Prostate gland (tissue), 2 donors: ENCODE measurements around a stretch of chr5.

- PRO-cap, result no peak
- RAMPAGE, long total RNA, 2 experiments, result no peak in any of the 2 experiments
Observed at GRCh38 chr5:141509549-141509952, 20.7 kb downstream of the PCDHGC5 start.

- PRO-cap, result no peak
- RAMPAGE, long total RNA, 2 experiments, result no peak in any of the 2 experiments
Observed at GRCh38 chr5:141524525-141525669, 36.0 kb downstream of the PCDHGC5 start.

DNA sequence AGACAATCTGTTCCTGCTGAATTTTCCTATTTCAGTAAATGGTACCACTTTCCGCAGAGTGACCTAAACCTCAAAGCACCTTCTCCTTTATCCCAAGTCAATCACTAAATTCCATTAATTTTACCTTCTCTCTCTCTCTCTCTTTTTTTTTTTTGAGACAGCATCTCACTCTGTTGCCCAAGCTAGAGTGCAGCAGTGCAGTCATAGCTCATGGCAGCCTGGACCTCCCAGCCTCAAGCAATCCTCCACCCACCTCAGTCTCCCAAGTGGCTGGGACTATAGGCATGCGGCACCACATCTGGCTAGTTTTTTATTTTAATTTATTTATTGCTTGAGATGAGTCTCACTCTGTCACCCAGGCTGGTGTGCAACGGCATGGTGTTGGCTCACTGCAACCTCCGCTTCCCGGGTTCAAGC lies 42.3 kb downstream of the PCDHGC5 start:
- PRO-cap, result no peak
- RAMPAGE, long total RNA, 2 experiments, result no peak in any of the 2 experiments

GRCh38 chr5:141531714-141532369 lies 43.0 kb downstream of the PCDHGC5 start:
- PRO-cap, result no peak
- RAMPAGE, long total RNA, 2 experiments, result no peak in any of the 2 experiments

DNA sequence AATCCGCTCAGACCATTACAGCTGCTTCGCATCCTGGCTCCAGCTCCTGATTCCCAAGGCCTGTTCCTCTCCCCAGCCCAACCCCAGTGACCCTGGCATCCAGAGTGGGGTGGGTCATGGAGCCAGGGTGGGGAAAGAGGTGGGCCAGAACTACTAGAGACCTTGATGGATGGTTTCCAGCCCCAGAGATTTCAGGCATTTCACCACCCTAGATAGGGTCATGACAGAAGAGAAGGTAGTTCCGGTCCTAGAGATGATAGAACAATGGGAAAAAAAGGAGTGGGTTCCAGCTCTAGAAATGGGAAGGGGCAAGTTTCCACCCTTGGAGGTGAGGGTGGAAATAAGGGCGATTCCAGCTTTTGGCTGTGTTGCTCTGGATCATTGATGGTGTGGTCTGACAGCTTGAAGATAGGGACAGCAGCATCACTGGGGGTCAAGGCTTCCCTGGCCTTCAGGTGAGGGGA lies 4.3 kb downstream of the RELL2 start:
- PRO-cap, result no peak
- RAMPAGE, long total RNA, 2 experiments, result no peak in any of the 2 experiments

DNA sequence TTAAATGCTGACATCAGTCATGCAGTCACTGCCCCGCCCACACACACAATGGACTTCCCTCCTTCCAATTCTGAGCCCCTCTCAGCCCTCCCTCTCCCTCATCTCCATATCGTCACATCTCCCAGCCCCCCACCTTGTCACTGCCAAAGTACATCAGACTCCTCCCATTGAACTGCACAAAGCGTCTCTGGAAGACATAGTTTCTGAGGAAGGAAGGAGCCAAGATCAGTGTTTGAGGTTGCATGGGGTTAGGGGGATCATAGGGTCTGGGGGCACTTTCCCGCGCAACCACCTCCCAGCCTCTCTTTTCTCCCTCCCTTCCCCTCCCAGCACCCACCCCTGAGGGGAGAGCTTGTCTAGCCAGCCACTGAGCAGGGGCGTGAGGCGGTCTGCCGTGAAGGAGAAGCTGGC lies 8.8 kb downstream of the ARAP3 start:
- PRO-cap, result no peak
- RAMPAGE, long total RNA, 2 experiments, result no peak in any of the 2 experiments

- PRO-cap, result no peak
- RAMPAGE, long total RNA, 2 experiments, result no peak in any of the 2 experiments
Observed at GRCh38 chr5:141704767-141705007, 22.7 kb upstream of the ARAP3 start.

GRCh38 chr5:141795161-141795697 lies 83.0 kb downstream of the PCDH1 start:
- PRO-cap, result no peak
- RAMPAGE, long total RNA, 2 experiments, result start-site peak on the minus strand in 1 of 2 experiments, at chr5:141795623-141795641 at its widest, 5 reads per replicate

DNA sequence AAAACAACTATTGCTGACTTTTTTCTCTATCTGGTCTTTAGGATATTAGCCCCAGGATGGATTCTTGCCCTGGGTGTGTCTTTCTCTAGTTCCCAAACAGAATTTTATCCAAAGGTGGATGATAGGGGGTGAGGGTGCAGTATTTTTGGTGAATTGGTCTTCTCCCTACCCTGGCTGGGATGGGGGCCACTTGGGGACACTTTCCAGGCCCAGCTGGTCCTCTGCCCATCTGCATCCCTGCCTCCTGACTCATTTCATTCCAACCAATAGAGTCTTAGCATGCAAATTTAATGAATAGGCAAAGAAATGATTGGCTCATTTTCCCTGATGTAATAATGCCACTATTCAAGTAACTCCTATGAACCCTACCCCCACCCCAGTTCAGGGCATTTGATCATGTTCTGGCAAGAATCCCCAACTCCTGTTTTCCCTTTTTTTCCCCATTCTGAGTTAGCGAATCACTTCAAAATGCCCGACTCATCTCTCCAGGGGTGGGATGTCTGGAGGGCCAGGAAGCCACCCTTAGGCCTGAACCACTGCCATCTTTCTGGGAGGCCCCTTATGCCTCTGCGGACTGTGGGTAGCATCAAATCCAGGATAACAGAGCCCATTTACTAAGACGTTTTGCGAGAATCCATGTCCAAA lies 56.8 kb downstream of the PCDH1 start:
- PRO-cap, result bidirectional peak, plus-strand start at position 389 of the sequence, minus-strand start at position 172 of the sequence
- RAMPAGE, long total RNA, 2 experiments, result no peak in any of the 2 experiments

DNA sequence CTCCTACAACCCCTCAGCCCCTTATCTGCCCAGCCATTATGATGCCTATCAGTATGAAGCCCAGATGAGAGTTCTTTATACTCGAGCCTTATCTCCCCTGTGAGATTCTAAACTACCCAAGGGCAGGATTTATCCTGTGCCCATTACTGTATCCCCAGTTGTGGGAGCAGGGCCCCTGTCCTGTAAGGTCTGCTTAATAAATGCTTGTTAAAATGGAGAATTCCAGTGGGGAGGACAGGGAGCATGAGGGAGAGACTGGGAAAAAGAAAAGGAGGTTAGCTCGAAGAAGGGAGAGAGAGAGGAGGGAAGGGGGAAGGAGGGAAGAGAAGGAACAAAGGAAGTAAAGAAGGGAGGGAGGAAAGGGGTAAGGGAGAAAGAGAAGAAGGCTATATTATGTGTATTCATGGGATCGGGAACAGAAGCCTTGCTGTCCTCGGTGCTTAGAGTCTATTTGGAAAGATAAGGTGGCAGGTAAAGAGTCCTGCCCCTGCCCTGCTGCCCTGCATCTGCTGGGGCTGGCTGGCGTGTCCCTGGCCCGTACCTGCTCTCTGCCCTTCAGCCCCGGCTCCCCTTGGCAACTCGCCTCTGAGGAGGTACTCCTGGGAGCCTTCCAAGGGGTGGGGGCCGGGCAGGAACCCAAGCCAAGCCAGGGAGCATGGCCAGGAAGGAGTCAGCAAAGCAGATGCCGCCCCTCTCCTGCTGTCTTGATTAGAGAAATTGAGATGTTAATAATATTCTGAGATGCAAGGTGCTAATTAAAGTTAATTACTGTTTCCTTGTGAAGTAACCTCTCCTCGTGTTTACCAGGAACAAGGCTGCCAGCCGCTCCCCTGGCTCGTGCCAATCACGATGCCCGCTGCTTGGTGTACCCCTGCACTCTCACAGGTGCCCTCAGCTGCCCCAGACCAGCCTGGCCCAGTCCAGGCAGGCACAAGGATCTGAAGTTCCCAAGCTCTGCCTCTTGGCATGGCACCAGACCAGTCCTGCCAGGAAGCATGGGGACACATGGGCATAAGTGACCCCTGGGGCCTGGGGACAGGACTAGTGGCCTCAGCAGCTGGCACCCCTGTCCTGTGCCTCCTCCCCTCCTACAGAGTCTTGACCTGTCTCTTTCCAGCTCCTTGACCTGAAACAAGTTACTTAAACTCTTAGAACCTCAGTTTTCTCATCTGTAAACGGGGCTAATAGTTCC lies 36.7 kb downstream of the PCDH1 start:
- PRO-cap, result unidirectional peak, minus-strand start at position 508 of the sequence
- RAMPAGE, long total RNA, 2 experiments, result no peak in any of the 2 experiments

- PRO-cap, result no peak
- RAMPAGE, long total RNA, 2 experiments, result no peak in any of the 2 experiments
Observed at GRCh38 chr5:141853859-141854197, 24.4 kb downstream of the PCDH1 start.

GRCh38 chr5:141856954-141857807 lies 21.0 kb downstream of the PCDH1 start:
- PRO-cap, result no peak
- RAMPAGE, long total RNA, 2 experiments, result no peak in any of the 2 experiments

GRCh38 chr5:141879955-141880333 lies 1.7 kb upstream of the PCDH1 start:
- PRO-cap, result no peak
- RAMPAGE, long total RNA, 2 experiments, result no peak in any of the 2 experiments

GRCh38 chr5:141958726-141959313 lies 818 bp upstream of the PCDH12 start:
- PRO-cap, result no peak
- RAMPAGE, long total RNA, 2 experiments, result no peak in any of the 2 experiments

DNA sequence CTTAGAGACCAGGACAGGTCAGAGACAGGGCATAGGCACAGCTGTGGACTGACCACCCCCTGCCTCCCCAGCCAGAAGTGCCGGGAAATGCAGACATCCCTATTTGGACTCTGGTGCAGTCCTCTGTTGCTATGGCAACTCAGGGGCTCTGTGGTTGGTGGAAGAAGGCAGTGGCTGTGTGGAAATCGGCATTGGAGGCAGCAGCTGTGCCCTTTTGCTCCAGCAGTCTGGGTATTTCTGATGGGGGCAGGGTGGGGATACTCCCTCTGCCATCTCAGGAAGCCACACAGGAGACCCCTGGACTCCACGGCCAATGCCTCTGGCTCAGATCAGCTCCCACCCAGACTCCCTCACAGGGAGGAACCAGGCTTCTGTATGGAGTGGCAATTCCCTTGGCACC lies 43.2 kb upstream of the NDFIP1 start:
- PRO-cap, result no peak
- RAMPAGE, long total RNA, 2 experiments, result no peak in any of the 2 experiments

DNA sequence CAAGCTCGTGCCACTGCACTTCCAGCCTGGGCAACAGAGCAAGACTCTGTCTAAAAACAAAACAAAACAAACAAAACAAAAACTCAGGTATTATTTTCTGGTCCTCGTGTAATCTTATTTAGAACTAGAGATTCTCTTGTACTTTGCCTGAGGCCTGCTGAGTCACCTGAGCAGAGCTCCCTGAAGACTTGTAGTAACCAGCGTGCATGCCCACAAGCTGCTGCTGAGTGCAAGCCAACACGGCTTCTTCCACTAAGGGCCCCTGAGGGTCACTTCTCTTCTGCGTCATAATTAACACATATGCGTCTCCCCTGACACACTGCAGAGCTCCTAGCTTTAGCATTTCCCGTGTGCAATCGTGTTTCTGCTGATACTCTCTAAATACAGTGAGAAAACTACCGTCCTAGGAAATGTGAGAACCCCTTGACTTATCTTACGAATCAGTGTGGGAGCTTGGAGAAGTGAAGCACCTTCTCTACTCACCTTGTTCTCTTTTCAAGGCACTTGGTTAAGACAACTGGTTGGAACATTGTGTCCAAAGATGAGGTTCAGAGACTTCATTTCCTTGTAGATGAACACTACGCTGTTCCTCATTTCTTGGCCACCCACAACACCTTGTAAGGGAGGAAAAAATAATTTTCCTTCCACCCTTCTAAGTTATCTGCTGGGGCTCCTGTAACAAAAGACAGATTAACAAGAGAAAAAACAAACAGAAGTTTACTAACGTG lies 10.8 kb upstream of the NDFIP1 start:
- PRO-cap, result no peak
- RAMPAGE, long total RNA, 2 experiments, result no peak in any of the 2 experiments

DNA sequence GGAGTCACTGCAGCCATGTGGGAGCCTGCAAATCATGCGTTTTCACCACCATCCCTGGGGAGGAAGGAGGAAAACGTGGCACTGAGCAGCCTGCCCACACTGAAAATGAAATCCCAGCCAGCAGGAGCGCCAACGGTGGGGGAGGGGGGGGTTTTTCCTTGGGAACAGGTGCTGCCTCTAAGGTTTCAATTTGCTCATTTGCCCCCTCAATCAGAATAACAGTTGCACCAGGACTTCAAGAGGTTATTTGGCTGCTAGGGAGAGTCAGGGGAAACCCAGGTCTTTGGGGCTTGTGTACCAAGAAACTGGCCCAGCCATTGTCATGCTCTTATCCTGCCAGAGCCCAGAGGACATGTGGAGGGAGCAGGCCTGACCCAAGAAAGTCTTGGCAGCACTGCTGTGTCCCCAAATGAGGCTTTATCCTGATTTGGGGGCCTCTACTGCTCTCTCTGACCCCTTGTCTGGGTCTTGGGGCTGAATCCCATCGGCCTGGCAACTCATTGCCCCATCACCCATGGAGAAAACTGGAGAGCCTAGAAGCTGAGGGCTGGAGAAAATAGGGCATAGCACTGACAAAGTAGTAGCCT lies 66.5 kb downstream of the NDFIP1 start:
- PRO-cap, result no peak
- RAMPAGE, long total RNA, 2 experiments, result no peak in any of the 2 experiments

DNA sequence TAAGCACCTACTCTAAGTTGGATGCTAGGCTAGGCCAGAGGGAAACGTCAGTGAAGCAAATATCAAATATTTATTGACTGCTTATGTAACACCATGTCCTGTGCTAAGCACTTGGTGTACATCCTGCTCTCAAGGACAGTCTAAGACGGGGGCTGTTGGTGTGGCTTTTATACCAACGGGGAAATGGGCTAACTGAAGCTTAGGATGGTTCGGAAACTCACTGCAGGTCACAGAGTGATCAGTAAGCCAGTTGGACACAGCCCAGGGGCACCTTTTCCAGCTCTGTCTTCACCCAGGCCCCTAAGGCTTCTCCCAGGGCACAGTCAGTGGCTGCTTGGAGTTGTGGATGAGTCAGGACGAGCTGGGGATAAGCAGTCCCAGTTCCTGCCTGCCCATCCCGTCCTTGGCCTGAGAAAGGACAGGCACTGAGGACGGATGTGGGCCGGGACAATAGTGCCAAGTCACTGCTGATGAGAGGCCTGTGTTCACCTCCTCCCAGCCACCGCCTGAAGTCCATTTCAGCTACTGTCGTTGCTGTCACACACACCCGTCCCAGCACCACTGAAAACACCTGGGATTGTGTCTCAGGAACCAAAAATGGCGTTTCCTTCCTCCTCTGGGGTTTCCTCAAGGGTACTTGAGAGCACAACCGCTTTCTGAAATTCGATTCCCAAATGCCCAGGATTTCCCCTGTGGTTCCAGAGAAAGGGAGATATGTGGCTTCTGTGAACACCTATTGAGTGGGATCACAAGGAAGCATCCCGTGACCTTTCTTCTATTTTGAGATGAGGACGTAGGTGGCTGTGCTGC lies 17.5 kb upstream of the SPRY4 start:
- PRO-cap, result bidirectional peak, plus-strand start at position 517 of the sequence, minus-strand start at position 410 of the sequence
- RAMPAGE, long total RNA, 2 experiments, result no peak in any of the 2 experiments

DNA sequence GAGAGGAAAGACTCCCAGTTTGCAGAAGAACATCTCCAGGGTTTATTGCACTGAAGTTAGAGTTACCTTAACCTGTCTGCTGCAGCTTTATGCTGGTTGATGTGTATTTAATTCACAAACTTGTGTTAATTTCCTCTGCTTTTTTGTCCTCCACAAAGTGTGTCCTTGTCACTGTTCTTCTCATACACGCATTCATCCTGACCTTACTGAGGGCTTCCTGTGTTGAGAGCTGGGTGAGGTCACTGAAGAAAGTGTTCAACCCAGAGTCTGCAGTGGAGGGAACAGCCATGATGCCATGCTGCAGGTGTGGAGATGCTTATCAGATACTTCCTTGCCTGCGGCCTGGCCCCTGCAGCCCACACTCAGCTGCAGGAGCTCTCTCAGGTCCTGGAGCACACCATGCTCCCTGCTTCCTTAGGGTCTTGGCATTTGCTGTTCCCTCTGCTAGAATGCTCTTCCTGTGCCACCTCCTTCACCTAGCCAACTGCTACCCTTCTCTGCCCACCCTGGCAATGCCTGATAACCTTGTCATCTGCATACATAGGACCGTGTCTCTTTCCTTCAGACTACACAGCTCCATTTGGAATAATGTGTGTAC lies 108.1 kb upstream of the SPRY4 start:
- PRO-cap, result no peak
- RAMPAGE, long total RNA, 2 experiments, result no peak in any of the 2 experiments

- PRO-cap, result no peak
- RAMPAGE, long total RNA, 2 experiments, result no peak in any of the 2 experiments
Observed at GRCh38 chr5:142499711-142500204, 174.9 kb upstream of the SPRY4 start.